NT2/D1 (cell line): ENCODE data around the genes KIAA1614 and ARPC5.

DNA sequence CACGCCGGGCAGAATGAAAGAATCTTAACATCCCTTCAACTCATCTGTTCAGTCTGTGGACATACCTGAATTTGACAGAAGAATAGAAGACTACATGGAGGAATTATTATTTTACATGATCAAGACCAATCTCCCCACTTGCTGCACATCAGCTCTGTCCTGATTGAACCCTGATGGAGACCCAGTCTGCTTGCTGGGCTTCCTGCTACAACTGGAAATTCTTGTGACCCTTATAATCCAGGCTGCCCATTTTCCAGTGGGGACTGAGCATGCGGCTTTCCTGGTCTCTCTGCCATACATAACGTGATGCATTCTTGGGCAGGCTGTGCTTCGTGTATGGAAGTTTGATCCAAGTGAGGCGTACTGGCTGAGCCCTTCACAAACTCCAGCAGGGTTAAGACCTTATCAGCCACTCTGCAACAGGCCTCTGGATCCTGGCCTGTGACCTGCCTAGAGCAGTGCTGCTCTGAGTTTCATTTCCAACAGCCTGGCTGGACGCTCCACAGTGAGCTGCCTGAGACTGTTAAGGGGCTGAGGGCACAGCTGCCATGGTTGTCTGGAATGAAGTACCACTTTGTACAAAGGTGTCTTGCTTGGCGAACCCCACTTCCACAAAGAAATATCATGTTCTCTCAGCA is 28.7 kb upstream of the XPR1 start:
- RRBS, 2 experiments, result no CpG with 5 or more reads among the region's 8 CpGs

DNA sequence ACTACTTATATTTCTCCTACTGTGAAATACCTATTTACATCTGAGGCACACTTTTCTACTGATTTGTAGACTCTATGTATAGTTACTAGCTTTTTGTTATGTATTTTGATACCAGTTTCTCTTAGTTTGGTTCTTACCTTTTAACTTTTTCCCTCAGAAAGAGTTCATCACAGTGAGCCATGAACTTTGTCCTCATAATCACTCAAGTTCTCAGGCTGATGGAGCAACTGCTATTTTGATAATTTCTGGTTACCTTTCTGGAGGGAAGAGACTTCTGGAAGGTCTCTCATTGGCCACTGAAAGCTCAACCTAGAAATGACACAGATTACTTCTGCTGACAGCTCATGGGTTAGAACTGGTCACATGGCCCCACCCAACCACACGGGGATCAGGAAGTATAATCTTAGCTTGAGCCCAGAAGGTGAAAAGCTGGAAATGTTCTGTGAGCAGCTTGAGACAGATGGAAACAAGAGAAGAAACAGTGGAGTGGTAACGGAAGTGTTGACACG is 22.2 kb upstream of the XPR1 start:
- RRBS, 2 experiments, result no CpG with 5 or more reads among the region's 3 CpGs

DNA sequence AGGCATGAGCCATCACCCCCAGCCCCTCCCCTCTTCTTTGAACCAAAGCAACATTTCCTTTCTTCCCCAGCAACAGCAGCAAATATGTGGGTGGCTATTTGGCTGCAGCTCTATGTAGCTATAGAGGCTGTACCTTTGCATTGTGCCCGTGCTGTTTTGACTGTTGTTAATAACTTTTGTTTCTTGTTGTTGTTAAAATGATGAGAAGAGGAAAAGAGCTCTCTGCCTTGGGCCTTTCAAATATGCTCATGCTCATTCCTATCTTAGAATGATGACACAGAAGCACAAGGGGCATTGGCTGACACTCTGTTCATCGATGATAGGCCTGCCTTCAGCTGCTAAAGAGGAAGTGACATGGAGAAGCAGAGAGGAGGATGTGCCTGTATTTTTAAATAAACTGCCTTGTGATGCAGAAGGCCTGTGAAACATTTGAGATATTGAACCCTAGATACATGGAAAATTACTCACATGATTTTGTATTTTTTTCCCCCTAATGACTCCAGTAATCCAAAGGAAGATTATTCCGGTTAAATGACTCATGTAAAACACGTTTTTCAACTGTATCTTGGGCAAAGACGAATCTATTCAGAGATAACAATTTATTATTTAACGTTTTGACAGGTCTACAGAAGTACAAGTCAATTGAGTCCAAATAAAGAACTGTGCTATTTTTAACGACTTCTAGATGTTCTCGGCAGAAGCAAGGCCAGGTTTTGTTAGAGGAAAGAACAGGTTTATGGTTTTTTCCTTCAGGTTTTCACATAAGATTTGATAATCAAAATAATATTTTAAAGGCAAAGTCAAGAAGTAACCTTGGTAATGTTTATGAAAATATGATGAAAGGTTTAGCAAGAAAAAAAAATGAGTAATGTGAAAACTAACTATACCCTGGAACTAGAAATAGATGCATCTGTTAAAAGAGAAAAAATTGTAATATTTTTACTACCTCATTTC is 20.4 kb upstream of the XPR1 start:
- RRBS, 2 experiments, result no CpG with 5 or more reads among the region's 8 CpGs

GRCh38 chr1:180912682-180913347 is at the start of gene KIAA1614:
Gene KIAA1614, plus strand, starts transcription at chr1:180912897.
- RRBS, 2 experiments, result 1 to 2% methylated on average over 28 to 36 of the region's 76 CpGs

DNA sequence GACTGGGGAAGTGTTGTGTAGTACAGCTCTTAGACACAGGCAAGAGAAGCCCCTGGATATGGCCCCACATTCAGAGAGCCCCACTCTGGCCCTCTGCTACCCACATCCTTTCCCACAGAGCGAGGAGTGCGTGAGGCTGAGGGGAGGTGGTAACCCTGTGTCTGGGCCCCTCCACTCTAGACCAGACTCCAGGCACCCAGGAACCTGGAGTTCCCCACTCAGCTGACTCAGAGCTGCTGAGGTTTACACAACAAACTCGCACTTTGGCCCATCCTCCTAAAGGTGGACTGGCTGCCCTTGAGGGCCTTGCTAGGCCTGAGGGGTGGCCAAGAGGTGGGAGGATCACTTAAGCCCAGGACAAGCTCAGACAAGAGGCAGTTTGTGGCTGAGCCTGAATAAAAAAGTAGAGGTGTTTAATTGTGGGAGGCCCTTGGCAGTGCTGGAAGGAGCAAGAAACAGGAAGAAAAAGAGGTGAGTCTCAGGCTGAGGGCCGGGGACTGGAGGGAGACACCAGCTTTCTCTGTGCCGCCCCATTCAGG is 10.7 kb downstream of the MR1 start:
- RRBS, 2 experiments, result no CpG with 5 or more reads among the region's 5 CpGs

DNA sequence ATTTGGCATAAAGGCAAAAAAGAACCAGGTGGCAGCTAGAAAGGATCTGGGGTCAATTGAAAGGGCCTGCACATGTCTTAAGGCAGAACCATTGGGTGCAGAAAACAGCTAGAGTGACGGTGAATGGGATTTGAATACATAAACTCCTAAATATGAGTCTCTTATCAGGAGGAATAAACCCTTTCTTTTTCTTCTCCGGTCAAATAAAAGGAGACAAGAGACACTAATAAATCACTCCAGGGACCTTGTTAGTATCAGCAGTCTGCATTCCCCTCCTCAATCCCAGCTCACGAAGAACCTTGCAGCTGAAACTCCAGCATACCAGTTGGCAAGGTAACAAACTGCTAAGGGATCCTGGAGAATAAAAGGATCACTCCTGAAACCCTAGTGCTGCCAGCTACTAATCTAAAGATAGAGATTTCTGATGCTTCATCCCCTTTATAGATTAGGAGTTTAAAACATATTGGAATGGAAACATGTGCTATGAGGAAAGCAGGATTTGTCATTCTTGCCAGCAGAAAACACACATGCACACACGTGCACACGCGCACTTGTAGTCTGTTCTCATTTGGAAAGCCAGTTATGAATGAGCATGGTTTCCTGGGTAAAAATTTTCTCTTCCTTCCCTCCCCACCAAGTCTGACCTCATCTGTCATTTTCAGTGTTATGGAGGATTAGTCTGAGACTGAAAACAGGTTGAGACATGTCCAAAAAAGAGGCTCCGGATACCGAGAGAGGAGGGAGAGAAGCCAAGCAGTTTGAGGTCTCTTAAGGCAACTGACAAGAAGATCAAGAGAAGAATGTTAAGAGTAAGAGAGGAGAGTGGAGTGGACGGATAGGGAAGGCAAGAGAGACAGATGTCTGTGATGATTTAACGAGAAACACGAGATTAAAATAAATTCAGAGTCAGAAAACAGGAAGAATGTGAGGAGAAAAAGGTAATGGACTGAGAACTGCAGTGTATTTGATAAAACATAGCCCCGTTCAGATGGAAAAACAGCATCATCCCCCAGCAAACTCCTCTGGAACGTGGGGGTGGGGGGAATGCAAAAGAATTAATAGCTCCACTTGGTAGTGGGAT is 10.9 kb downstream of the IER5 start:
- RRBS, 2 experiments, result no CpG with 5 or more reads among the region's 13 CpGs

GRCh38 chr1:181159865-181160391 is 71.4 kb downstream of the IER5 start:
- RRBS, 2 experiments, result no CpG with 5 or more reads among the region's 8 CpGs

- RRBS, 2 experiments, result no CpG with 5 or more reads among the region's 15 CpGs
Observed at GRCh38 chr1:181179940-181180904, 91.7 kb downstream of the IER5 start.

- RRBS, 2 experiments, result no CpG with 5 or more reads among the region's 3 CpGs
Observed at GRCh38 chr1:181397796-181398476, 85.4 kb upstream of the CACNA1E start.

DNA sequence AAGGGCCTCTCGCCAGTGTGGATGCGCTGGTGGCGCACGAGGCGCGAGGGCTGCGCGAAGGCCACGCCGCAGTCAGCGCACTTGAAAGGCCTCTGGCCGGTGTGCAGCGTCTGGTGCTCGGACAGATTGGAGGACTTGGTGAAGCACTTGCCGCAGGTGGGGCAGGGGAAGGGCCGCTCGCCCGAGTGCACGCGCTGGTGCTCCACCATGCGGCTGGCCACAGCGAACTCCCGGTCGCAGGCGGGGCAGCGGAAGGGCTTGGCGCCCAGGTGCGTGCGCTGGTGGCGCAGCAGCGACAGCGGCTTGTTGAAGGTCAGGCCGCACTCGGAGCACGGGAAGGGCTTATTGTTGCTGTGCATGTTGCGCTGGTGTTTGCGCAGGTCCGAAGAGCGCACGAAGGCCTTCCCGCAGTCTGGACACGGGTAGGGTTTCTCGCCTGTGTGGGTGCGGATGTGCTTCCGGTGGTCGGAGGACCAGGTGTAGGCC is 4.9 kb downstream of the ZNF648 start:
- RRBS, 2 experiments, result no CpG with 5 or more reads among the region's 46 CpGs

- RRBS, 2 experiments, result no CpG with 5 or more reads among the region's 5 CpGs
Observed at GRCh38 chr1:182315112-182315594, 76.4 kb downstream of the GLUL start.

GRCh38 chr1:182386671-182387489 is 4.7 kb downstream of the GLUL start:
- RRBS, 2 experiments, result no CpG with 5 or more reads among the region's 6 CpGs

- RRBS, 2 experiments, result no CpG with 5 or more reads among the region's 6 CpGs
Observed at GRCh38 chr1:182842312-182843080, 3.3 kb downstream of the DHX9 start.

DNA sequence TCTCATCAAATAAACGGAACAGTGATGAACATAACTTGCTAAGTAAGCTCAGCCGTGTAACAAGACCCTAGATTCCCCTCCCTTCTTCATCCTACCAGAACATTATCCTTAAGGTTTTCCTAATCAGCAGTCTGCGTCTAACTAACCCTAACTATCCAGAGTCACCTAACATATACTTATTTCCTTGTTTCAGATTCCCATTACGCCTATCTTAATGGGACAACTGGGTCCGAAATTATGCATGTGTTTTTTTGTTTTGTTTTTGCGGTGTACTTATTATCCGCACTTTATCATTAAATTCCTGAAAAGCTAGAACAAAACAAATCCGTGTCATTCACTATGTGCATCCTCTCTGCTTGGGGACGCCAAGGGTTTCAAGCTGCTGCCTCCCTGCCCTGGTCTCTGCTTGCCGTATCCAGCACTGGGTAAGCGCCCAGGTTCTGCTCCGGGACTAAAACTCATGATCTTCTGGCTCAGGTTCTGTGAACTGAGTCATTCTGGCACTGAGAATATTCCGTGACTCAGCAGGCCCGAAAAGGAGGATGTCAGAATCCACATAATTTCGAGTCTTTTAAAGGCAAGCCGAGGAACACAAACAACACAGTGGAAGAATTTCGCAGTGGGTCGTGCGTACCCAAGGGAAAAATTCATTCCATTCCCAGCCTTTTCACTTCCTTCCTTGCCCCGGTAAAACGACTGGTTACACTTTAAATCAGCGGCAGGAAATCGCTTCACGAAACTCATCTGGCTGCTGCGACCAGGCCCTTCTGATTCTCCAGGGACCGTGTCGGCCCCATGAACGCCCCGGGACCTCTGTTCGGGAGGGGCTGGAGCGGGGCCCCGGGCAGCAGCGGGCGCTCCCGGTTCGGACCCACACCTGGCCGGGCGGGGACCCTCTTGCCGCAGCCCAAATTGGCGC is 976 bp upstream of the LAMC1 start:
- RRBS, 2 experiments, result under 1% methylated on average over 7 to 13 of the region's 40 CpGs

DNA sequence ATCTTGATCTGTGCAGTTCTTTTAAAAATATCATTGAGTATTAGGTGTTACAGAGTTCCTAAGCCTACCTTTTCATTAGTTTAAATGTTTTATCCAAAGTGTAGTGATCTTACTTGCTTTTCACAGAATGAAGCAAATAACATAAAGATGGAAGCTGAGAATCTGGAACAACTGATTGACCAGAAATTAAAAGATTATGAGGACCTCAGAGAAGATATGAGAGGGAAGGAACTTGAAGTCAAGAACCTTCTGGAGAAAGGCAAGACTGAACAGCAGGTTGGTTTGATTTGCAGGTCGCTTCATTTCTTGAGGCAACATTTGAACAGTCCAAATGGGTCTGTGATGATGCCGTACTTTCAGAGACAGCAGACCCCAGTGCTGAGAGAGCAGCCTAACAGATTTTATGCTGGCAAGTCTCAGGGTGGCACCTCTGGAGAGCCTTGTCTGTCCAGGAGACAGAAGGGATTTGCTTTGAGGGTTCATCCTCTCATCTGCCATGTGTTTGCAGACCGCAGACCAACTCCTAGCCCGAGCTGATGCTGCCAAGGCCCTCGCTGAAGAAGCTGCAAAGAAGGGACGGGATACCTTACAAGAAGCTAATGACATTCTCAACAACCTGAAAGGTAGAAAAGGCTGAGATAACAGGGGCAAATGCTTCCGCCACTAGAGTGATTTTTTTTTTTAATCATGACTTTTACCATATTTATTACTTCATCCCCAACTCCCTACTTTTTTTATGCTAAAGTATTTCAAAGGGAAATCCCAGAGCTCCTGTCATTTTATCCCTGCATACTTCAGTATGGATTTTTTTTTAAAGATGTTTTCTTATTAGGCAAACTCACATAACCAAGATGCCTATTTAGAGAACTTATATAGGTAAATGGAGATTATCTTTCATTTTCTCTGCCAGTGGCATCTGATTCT is 51.3 kb upstream of the LAMC2 start:
- RRBS, 2 experiments, result no CpG with 5 or more reads among the region's 7 CpGs

DNA sequence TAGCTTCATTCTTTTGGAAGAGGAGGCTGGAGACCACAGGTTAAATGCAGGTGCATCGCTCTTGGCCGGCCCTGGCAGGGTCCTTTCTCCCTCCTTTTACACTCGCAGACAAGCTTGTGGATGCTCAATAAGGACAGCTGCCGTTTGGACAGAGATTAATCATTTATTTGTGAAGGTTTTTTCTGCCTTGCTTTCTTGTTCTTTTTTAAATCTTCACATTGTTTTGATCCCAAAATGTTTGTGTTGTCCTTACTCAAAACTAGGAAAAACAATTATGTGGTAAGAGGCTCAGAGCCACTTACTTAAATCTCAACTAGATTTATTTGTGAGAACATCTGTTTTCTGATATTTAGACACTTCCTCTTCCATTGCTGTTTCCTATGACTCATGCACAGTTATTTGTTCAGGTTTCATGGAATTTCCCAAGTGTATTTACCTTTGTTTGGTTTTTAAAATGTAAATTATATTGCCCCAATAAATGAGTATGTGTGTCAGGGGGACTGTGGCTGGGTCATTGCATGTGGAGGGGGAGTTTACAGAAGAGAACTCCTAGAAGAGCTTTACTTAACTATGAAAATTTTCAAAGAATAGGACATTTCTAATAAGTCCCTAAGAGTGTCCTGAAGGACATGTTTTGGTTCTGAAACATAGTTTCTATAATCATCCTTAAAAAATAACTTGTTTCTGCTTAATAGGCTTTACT is 46.5 kb upstream of the LAMC2 start:
- RRBS, 2 experiments, result no CpG with 5 or more reads among the region's 4 CpGs

- RRBS, 2 experiments, result no CpG with 5 or more reads among the region's 6 CpGs
Observed at GRCh38 chr1:183239201-183239613, 53.1 kb downstream of the LAMC2 start.

DNA sequence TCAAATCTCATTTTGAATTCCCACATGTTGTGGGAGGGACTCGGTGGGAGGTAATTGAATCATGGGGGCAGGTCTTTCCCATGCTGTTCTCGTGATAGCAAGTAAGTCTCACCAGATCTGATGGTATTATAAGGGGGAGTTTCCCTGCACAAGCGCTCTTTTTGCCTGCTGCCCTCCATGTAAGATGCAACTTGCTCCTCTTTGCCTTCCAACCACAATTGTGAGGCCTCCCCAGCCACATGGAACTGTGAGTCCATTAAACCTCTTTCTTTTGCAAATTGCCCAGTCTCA is 106.4 kb downstream of the NMNAT2 start:
- RRBS, 2 experiments, result no CpG with 5 or more reads among the region's 3 CpGs

- RRBS, 2 experiments, result under 1 to 3% methylated on average over 20 of the region's 79 CpGs
Observed at GRCh38 chr1:183635372-183636231, at the start of gene ARPC5. Gene ARPC5, minus strand, starts transcription at chr1:183635783.

DNA sequence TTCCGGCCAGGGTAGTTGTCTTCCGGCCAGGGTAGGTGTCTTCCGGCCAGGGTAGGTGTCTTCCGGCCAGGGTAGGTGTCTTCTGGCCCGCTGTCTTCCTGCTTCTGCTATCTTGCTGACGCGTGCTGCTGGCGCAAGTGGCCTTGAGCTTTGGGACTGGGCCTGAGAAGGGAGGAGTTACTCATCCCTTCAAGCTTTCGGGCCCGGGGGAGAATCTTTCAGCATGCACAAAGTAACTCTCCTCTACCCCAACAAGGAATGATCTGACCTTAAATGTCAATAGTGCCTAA is 65.5 kb downstream of the RGL1 start:
- RRBS, 2 experiments, result no CpG with 5 or more reads among the region's 10 CpGs